Esophagus muscularis mucosa (tissue), 4 donors: ENCODE measurements around a stretch of chr5.

DNA sequence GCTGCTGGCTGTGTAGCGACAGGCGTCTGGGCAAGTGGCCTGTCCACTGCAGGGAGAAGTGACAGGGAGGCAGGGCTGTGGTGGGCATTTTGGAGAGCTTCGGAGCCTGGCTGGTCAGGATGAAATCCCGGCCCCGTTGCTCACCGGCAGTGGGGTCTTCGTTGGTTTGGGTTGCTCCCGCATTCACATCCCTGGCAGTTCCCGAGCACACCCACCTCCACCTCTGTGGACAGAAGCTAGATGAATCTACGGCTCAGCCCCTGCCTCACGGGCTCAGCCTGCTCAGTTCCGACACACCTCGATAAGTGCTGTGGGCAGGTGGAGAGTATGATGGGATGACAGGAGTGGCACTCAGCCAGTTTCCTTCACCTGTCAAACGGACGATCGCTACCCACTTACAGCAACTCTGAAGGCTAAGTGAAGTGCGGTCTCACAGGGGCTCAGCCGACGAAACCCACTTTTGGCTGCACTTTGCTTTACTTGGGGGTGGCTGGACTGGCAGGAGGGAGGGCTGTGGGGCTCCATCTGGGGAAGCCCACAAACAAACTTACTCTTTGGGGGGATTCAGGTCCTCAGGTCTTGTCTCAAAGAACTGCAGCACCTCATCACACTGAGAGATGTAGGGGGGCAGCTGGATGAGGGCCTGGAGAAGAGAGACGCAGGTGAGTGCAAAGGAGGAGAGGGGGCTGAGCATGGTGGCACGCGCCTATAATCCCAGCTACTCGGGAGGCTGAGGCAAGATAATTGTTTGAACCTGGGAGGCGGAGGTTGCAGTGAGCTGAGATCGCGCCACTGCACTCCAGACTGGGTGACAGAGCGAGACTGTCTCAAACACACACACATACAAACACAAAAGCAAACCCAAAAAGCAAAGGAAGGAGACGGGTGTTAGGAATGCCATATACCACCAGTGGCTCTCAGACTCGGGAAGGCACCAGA, 72.6 kb downstream of the SH3PXD2B start:
- PRO-cap, result no peak
- RAMPAGE, long total RNA, 4 experiments, result no peak in any of the 4 experiments

GRCh38 chr5:172417706-172418785, 36.3 kb downstream of the SH3PXD2B start:
- PRO-cap, result bidirectional peak, plus-strand start at chr5:172418243, minus-strand start at chr5:172418130; bidirectional peak, plus-strand start at chr5:172418587, minus-strand start at chr5:172418431
- RAMPAGE, long total RNA, 4 experiments, result no peak in any of the 4 experiments

- PRO-cap, result no peak
- RAMPAGE, long total RNA, 4 experiments, result no peak in any of the 4 experiments
Measured at GRCh38 chr5:172419212-172419565, 35.1 kb downstream of the SH3PXD2B start.

- PRO-cap, result bidirectional peak, plus-strand start at chr5:172453063, minus-strand start at chr5:172452914
- RAMPAGE, long total RNA, 4 experiments, result no peak in any of the 4 experiments
Measured at GRCh38 chr5:172452263-172453198, 1.8 kb downstream of the SH3PXD2B start.

DNA sequence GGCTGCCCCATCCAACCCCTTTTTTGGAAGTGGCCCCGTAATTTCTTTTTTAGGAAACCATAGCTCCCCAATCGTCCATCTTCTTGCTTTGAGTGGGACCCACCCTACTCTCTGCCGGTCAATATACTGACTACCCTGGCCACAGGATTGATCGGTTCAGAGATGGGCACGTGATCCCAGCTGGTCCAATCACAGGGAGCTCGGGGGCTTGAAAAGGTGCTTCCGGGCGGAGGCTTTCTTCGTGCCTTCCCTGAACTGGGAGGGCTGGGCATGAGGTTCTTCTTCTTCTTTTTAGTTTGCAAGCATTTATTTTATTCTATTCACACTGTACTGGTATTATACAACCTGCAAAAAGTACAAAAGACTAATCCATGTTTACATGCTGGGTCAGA, 78.8 kb upstream of the SH3PXD2B start:
- PRO-cap, result unidirectional peak, plus-strand start at position 242 of the sequence
- RAMPAGE, long total RNA, 4 experiments, result no peak in any of the 4 experiments

- PRO-cap, result bidirectional peak, plus-strand start at chr5:172533889, minus-strand start at chr5:172533818
- RAMPAGE, long total RNA, 4 experiments, result no peak in any of the 4 experiments
Measured at GRCh38 chr5:172533475-172534334, 79.4 kb upstream of the SH3PXD2B start.

DNA sequence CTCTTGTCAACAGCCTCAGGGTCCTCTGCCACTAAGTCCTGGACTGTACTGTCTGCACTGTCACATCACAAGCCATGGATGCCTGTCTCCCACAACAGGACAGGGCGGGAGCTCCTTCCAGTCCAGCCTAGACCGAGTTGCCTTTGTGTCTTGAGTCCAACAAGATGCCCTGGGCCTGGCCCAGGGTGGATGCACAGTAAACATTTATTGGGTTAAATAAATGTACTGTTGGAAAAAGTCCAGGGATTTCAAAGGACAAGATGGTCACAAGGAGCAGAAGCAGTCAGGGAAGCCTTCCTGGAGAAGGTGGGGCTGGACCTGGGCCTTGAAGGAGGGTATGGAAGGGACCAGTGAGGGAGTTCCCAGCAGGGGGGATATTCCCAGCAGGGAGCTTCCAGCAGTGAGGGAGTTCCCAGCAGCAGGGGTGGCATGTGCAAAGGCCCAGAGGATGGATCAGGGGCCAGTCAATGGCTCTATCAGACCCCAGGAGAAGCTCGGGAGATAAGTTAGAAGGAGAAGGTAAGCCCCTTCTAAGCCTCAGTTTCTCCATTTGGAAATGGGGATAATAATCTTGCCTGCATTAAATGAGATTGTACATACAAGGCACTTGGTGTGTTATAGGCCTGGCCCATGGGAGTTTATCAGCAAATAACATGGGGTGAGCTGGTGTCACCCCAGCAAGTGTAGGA, 72.6 kb upstream of the NEURL1B start:
- PRO-cap, result no peak
- RAMPAGE, long total RNA, 4 experiments, result no peak in any of the 4 experiments

DNA sequence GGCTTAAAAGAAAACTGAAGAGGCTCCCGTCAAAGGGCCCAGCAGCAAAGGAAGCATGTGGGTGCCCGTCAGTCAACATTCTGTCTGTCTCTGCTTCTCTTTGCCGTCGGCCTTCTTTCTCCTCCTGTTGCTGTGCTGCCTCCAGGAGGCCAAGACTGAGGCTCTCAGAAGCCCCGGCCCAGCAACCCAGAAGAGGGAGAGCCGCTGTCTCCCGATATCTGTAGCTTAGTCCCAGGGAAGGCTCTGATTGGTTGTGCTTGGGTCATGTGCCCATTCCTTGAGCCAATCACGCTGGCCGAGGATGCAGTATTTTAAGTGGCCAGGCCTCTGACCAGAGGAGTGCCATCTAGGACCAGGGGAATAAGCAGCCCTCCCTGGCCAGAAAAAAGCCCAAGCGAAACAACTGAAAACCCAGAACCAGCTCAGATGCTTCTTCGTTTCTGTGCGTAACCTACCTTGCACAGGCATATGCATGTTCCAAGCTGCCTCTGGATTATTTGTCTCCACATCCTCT, 67.5 kb upstream of the NEURL1B start:
- PRO-cap, result no peak
- RAMPAGE, long total RNA, 4 experiments, result no peak in any of the 4 experiments

DNA sequence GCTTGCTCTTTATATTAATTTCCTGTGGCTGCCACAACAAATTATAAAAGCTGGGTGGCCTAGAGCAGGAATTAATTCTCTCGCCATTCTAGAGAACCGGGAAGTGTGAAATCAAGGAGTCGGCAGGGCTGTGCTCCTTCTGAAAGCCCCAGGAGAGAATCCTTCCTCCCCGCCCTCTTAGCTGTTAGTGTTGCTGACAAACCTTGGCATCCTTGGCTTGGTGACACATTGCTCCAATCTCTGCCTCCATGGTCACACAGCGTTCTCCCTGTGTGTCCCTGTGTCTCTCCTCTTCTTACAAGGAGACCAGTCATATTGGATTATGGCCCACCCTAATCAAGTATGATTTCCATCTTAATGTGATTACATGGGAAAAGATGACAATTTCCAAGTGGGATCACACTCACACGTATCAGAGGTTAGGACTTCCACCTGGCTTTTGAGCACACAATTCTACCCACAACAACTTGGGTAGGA, 55.9 kb upstream of the NEURL1B start:
- PRO-cap, result no peak
- RAMPAGE, long total RNA, 4 experiments, result no peak in any of the 4 experiments

DNA sequence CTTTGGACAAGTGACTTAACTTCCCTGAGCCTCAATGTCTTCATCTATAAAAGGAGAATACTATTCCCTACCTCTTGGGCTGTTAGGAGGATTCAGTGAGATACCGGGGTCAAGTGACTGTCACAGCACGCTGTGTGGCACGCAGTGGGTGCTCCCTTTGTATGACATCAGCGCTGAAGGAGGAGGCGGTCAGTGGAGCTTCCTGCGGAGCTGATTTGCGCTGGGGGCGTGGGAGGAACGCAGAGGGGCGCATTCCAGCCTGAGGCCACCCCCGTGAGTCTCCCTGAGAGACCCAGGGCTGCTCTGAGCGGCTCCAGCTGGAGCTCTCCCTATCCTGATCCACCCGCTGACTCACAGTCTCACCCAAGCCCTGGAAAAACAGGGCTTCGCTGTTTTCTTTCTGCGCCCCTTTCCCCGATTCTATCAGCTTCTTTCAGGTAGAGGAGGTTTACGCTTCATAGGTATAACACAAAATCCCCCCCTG, 24.3 kb upstream of the NEURL1B start:
- PRO-cap, result bidirectional peak, plus-strand start at position 356 of the sequence, minus-strand start at position 175 of the sequence
- RAMPAGE, long total RNA, 4 experiments, result no peak in any of the 4 experiments

DNA sequence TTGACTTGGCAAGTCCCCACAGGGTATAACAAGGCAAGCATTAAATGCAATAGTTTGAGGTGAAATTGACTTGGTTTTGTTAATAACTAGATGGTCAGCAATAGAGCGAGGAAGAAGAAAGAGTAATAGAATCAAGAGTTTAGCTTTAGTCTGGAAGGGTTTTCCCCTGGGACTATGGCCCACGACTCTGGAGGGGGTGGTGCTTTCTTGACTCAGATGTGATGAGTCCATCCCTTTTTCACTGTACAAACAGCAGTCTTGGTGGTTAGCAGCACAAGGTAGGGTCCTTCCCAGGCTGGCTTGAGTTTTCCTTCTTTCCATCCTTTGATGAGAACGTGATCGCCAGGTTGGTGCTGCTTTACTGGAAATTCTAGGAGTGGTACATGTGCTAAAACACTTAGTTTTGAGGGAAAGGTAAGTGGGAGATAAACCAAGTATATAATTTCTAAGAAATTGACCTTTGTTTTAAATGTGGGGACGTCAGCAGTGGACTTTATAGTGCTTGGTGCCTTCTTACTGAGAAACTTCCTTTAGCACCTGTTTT, 11.7 kb downstream of the NEURL1B start:
- PRO-cap, result no peak
- RAMPAGE, long total RNA, 4 experiments, result no peak in any of the 4 experiments

- PRO-cap, result bidirectional peak, plus-strand start at chr5:172715190, minus-strand start at chr5:172714967
- RAMPAGE, long total RNA, 4 experiments, result no peak in any of the 4 experiments
Measured at GRCh38 chr5:172714607-172715510, 56.1 kb downstream of the DUSP1 start.

- PRO-cap, result bidirectional peak, plus-strand start at chr5:172765659, minus-strand start at chr5:172765296
- RAMPAGE, long total RNA, 4 experiments, result no peak in any of the 4 experiments
Measured at GRCh38 chr5:172764865-172765977, 5.8 kb downstream of the DUSP1 start.

DNA sequence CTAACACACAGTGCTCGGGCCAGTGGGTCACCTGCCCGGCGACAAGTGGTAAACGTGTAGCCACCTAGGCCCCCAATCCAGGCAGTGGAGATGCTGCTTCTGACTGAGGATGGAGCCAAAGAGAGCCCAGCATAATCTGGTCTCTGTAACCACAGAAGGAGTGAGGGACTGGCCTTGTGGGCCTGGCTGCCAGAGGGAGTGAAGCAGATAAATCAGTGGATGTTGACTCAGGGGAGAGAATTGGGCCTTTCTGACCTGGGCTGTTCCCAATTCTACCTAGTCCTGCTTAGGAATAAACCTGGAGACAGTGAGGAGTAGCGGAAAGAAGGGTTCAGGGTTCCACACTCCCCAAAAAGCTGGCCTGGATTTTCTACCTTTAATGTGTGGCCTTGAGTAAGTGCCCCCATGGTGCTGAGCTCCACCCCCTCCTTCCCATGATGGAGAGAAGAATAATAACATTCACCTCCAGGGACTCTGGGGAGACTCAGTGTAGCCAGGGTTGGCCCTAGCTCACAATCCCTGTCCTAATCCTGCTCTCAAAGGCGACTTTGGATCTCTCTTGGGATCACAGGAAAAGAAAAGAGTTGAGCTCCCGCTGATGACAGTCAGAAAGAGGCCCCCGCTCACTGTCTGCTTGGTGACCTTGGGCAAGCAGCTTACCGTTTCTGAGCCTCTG, 2.9 kb upstream of the DUSP1 start:
- PRO-cap, result bidirectional peak, plus-strand start at position 487 of the sequence, minus-strand start at position 200 of the sequence; unidirectional peak, plus-strand start at position 515 of the sequence
- RAMPAGE, long total RNA, 4 experiments, result no peak in any of the 4 experiments

DNA sequence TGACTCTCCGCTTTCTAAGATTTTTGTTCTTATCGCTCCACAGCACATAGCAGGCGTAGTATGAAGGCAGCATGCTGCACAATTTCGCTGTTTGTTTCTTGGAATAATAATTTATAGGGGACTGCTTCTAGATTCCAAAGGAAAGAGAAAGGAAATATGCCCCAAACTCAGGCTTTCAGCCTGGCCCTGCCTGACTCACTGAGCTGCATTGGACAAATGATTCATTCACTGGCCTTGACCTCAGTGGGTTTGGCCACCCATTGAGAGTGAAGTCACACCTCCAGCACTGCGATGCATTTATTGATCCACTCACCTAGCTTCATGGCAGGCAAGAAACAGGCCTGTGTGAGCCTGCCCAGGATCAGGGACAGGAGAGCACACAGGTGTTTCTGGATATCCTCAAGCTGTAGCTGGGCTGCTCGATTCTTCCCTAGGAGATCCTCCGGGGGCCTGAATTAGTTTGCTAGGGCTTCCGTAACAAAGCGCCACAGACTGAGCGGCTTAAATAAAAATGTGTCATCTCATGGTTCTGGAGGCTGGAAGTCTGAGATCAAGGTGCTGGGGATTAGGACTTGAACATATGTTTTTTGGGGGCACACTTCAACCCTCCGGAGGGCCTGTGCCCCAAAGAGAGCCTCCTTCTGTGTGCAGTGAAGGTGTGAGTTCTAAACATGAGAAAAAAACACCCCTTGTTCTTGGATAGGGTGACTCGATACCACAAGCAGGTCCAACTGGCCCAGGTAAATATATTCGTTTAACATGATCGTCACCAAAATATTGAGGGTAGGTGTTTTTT, 7.3 kb upstream of the DUSP1 start:
- PRO-cap, result bidirectional peak, plus-strand start at position 243 of the sequence, minus-strand start at position 177 of the sequence
- RAMPAGE, long total RNA, 4 experiments, result no peak in any of the 4 experiments

- PRO-cap, result unidirectional peak, plus-strand start at chr5:172791399
- RAMPAGE, long total RNA, 4 experiments, result no peak in any of the 4 experiments
Measured at GRCh38 chr5:172790964-172791650, 20.1 kb upstream of the DUSP1 start.

DNA sequence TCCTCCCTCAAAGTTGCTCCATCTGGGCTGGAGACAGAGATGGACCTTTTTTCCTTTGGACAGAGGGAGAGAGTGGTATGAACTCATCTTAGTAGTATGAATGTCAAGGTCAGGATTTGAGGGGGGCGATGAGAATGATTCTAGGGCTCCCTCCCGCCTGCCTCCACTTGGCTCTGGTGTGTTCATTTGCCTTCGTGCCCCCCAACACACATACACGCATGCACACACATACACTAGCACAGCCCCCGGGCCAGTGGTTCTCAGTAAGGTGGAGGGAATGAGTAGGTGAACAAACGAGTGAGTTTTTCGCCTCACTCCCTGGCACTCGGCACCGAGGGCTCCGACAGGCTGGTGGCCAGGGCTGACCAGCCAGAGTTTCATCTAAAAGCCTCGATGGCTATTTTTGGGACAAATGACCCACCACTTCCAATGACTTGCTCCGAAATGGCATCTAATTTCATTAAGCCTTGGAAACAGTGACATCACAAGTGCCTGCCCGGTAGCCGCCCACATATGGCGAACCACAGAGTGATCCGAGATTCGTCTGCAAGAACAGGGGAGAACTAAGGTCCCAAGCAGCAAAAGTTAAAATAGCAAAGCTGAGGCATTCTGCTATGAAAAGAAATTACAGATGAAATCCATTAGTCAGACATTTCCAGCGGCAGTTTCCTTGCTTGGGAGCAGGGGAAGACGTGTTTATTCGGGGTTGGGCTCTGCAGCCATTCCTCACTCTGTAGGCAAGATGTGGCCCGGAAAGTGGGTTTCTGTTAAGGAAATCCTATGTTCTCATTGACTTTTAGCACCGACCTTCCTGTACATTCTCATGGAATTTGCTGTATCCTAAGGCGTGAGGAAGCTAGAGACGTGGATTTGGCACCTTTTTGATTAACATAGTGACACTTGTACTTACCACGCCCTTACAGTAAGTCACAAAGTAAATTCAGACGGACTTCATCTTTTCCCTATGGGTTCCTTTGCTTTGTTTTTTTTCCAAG, 44.8 kb downstream of the ERGIC1 start:
- PRO-cap, result bidirectional peak, plus-strand start at position 526 of the sequence, minus-strand start at position 350 of the sequence
- RAMPAGE, long total RNA, 4 experiments, result no peak in any of the 4 experiments

DNA sequence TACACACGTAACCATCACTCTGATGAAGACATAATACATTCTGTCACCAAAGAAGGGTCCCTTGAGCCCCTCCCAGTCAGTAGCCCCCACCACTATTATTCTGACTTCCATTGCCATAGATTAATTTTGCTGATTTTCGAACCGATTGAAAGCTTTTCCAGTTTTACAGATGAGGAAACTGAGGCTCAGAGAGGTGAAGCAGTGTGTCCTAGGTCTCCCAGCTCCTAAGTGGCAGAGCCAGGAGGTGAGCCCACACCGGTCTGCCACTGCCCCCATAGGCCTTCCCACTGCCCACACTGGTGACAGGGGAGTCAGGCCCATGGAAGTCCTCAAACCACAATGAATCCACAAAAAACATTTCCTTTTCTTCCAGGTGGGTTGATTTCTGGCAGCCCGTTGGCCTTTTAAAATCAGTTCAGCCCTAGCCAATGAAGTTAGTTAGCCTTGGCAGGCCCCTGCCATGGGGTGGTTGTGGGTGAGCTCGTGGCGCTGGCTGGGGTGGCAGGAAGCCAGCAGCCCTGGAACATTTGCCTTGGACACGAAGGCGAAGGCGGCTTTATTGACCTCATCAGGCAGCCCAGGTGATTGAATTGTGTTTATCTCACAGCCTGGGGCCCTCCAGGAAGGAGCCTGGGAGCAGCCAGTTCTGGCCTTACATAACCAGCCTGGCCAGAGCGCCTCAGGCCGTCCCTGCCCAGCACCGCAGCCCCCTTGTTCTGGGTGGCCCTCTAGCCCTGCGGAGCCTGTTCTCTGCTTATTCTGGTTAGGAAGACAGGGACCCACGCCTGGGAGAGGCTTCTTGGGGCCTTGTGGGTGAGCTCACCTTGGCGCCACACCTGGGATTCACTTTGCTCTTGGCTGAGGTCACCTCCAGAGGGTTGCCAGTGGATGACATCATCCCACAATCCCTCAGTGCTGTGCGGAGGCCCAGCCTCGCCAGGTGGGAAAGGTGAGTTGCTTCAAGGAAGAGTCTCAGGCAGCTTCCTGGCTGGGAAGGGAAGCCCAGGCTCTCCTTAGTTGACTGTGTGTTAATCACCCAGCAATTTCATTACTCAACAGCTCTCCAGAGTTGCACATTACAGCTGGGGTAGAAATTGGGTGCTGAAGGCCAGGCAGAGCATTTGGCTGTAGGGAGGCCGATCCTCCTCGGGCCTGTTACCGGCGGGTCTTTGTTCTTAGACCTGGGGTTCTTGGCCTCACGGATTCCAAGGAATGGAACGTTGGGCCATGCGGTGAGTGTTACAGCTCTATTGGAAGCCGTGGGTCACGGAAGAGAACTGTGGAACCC, 54.5 kb upstream of the RPL26L1 start:
- PRO-cap, result bidirectional peak, plus-strand start at position 657 of the sequence, minus-strand start at position 529 of the sequence; bidirectional peak, plus-strand start at position 1,121 of the sequence, minus-strand start at position 1,030 of the sequence
- RAMPAGE, long total RNA, 4 experiments, result no peak in any of the 4 experiments

- PRO-cap, result no peak
- RAMPAGE, long total RNA, 4 experiments, result no peak in any of the 4 experiments
Measured at GRCh38 chr5:173003992-173004622, 20.5 kb downstream of the ATP6V0E1 start.

GRCh38 chr5:173245246-173245888, 10.4 kb upstream of the NKX2-5 start:
- PRO-cap, result no peak
- RAMPAGE, long total RNA, 4 experiments, result no peak in any of the 4 experiments